Placental pericyte (primary cell): ENCODE results near the genes ACTL7A, TMEM245 and EPB41L4B.

DNA sequence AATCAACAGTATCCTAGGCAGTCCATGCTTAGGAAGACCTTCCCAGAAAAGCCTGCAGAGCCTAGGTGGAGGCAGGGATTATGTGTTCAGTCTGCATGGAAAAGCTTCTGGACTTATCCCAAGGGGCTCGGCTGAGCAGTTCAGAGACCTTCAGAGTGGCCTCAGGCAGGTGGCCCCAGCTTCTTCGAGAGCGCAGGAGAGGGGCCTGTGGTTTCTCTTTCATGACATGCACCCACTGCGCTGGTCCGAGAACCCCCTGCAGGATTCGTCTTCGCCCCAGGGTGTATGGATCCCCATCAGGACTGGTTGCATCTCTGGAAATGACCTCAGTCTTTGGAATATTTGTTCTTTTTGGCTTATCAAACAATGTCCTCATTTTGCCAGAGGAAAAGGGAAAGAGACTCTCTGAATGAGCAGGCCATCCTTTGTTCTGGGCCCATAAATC is 177.8 kb upstream of the KLF4 start:
- CAGE, long polyA plus RNA = no peak

DNA sequence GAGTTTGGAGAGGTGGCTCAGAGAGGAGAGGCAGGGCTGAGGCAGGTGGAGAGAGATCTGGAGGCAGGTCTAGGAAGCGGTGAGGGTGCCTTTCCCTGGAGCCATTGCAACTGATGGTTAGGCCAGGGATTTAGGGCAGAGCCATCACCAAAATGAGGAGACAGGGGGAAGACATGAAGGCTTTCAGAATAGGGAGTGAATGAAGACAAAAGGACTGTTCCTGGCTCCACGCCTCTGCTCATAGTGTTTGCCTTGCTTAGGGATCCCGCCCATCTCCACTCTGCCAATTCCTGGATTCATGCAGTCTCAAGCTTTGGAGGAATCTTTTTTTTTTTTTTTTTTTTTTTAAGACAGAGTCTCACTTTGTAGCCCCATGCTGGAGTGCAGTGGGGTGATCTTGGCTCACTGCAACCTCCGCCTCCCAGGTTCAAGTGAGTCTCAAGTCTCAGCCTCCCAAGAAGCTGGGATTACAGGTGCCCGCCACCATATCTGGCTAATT is 251.0 kb upstream of the KLF4 start:
- CAGE, long polyA plus RNA = no peak

- CAGE, long polyA plus RNA = no peak
Observed at GRCh38 chr9:107755173-107755835, 265.7 kb upstream of the KLF4 start.

DNA sequence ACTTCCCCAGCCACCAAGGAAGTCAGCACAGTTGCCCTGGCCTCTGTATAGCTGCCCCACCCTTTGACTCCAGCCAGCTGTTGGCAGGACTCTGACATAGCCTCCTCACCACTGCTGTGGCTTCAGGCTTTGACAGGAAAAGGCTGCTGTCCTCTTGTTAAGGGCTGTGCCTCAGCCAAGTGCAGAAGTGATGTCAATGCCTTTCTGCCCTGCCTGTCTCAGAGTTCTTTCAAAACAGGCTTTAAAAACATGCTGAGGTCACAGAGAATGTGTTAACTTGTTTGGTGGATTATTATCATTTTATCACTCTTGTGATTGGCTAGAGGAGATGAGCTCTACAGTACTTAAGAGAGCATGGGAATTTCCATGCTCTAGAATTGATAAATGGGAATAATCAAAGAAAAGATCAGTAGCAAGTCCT is 487.3 kb upstream of the KLF4 start:
- CAGE, long polyA plus RNA = no peak

GRCh38 chr9:108156368-108156990 is 666.9 kb upstream of the KLF4 start:
- CAGE, long polyA plus RNA = no peak

DNA sequence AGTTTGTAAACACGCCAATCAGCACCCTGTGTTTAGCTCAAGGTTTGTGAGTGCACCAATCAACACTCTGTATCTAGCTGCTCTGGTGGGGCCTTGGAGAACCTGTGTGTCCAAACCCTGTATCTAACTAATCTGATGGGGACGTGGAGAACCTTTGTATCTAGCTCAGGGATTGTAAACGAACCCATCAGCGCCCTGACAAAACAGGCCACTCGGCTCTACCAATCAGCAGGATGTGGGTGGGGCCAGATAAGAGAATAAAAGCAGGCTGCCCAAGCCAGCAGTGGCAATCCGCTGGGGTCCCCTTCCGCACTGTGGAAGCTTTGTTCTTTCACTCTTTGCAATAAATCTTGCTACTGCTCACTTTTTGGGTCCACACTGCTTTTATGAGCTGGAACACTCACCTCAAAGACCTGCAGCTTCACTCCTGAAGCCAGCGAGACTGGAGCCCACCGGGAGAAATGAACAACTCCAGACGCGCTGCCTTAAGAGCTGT is 461.6 kb downstream of the ACTL7B start:
- CAGE, long polyA plus RNA = no peak

- CAGE, long polyA plus RNA = no peak
Observed at GRCh38 chr9:108704159-108704730, 151.5 kb downstream of the ACTL7B start.

GRCh38 chr9:108708859-108709072 is 147.0 kb downstream of the ACTL7B start:
- CAGE, long polyA plus RNA = no peak

DNA sequence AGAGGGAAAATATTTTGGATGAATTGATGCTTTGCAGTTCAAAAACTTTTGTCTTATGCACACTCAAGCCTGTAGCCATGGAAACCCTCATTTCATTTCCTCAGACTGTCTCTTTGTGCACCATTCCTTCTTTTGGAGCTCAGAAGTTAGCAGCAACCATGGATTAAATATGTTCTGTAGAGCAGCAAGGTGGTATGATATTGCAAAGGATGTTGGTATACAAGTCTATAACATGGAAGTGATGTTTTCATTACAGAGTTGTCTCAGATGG is 145.7 kb downstream of the ACTL7B start:
- CAGE, long polyA plus RNA = no peak

DNA sequence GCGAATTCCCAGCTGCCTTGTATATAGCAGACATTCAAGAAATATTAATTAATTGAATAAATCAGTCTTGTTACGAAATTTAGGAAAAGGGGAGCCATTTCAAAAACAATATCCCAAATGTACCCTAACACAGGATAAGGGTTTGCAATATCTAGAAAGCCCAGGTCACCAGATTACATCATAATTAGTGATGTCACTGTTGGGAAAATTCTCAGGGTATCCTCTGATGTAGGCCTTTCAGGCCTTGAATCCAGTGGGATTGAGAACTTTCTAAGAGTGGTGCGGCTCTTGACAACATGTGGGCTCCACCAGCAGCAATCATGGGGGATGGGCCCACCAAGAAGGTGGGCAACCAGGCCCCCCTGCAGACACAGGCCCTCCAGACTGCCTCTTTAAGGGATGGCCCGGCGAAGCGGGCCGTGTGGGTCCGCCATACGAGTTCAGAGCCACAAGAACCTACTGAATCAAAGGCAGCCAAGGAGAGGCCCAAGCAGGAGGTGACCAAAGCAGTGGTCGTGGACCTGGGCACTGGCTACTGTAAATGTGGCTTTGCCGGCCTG is at the start of gene ACTL7A:
TSS of gene ACTL7A (plus strand) at position 240 of the 560 bp plus-strand sequence.
- CAGE, long polyA plus RNA = no peak

DNA sequence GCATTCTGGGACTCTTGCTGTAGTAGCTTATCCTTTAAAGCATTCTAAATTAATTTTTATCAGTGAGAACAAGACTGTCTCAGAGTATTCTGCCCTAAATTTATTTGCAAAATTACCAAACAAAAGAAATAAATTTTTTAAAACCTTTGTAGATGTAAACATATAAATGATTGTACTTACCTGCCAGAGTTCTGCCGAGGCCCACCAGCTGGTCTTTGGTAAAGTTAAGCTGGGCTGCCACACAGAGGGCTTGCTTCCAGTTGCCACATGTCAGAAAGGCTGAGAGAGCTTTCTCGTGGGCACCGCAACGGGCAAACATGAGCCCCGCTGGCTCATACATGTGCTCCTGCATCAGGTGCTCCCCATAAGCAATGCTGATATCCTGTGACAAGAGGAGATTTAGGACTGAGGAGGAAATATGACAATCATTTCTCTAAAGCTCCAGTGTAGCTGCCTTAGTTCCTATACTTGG is 29.0 kb downstream of the ACTL7A start:
- CAGE, long polyA plus RNA = no peak

GRCh38 chr9:108932893-108933811 is 772 bp downstream of the ELP1 start:
- CAGE, long polyA plus RNA = no peak

DNA sequence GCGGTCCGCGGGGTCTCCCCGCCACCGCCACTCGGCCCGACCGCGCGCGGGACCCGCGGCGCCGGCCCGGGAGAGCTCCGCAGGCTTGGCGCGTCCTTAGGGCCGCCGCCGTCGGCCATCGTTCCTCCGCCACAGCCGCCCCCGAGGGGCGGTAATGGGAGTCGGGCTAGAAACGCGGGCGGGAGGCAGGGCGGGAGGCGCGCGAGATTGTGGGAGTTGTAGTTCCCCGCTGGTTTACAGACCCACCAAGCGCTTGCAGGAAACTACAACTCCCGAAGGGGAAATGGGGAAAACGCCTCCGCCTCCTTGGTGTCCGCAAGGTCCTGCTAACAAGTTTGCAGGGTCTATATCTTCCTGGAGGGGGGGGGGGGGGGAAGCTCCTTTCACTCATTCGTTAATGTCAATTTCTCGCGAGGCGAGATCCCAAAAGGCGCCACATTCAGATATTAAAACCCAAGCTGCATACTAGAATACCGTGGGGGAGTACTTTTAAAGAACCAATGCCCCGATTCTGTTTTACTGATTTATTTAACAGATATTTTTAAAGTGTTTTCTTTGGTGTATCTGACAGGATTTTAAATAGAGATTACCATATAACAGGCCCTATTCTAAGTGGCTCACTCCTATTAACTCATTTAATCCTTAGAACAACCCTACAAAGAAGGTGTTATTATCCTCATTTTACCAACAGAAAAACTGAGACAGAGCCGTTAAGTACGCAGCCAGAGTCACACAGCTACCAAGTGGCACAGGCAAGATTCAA is at the start of gene TMEM245:
TSS of gene TMEM245 (minus strand) at position 153 of the 763 bp plus-strand sequence.
- CAGE, long polyA plus RNA = no peak

DNA sequence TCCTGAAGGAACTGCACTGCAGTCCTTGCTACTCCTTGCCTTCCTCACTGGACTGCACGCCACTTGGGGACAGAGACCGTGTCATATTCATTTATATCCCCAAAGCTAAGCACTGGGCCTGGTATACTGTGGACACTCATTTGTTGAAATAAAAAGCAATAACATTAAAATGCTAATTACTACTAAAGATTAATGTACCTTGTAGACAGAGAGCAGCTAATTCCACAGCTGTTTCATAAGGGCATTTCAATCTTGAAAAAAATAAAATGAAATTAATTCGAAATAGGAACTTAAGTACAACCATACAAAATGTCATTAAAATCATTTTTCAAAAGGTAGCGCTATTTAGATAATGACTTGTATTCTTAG is 58.0 kb downstream of the EPB41L4B start:
- CAGE, long polyA plus RNA = no peak

- CAGE, long polyA plus RNA = no peak
Observed at GRCh38 chr9:109320804-109321575, at the start of gene EPB41L4B. Gene EPB41L4B (minus strand): TSS chr9:109321059.

DNA sequence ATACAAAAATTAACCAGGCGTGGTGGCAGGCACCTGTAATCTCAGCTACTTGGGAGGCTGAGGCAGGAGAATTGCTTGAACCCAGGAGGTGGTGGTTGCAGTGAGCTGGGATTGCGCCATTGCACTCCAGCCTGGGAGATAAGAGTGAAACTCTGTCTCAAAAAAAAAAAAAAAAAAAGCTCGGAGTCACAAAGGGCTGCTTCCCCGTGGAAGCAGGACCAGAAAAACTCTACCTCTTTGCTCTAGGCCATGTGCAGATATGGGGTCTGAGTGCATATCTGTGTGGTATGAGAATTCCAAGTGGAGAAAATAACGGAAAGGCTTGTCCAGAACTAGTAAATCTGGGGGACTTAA is 38.1 kb upstream of the EPB41L4B start:
- CAGE, long polyA plus RNA = no peak

GRCh38 chr9:109416991-109417579 is 81.0 kb downstream of the PTPN3 start:
- CAGE, long polyA plus RNA = no peak

- CAGE, long polyA plus RNA = no peak
Observed at GRCh38 chr9:109770884-109771654, 8.9 kb upstream of the PALM2AKAP2 start.

DNA sequence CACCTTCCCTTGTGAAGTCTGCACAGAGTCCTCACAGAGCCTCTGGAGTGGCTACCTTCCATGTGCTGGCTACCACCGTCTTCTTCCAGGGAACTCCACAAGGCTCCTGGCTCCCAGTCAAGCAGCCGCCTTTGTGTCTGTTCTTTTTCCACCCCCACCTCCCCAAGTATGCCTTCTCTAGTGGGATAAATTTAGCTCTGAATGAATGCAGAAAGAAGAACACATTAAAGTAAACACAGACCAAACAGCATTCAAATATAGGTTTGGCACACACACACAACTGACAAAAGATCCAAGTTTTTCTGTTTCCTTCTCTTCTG is 7.8 kb upstream of the PALM2AKAP2 start:
- CAGE, long polyA plus RNA = no peak

GRCh38 chr9:109791552-109792287 is 11.7 kb downstream of the PALM2AKAP2 start:
- CAGE, long polyA plus RNA = no peak